Metanephros (tissue), 2 donors: ENCODE measurements around the gene RNF11.

- RAMPAGE, long total RNA, result no peak
These were observed 2.9 kb downstream of the TAL1 start for GRCh38 chr1:47228671-47230031.

- RAMPAGE, long total RNA, result no peak
These were observed 270.2 kb downstream of the TRABD2B start for GRCh38 chr1:47726930-47727366.

GRCh38 chr1:47764824-47765802 lies 232.1 kb downstream of the TRABD2B start:
- RAMPAGE, long total RNA, result no peak

GRCh38 chr1:47775033-47775629 lies 222.1 kb downstream of the TRABD2B start:
- RAMPAGE, long total RNA, result no peak

GRCh38 chr1:47902161-47902634 lies 95.0 kb downstream of the TRABD2B start:
- RAMPAGE, long total RNA, result no peak

- RAMPAGE, long total RNA, result no peak
These were observed 22.6 kb downstream of the SLC5A9 start for GRCh38 chr1:48244893-48245646.

DNA sequence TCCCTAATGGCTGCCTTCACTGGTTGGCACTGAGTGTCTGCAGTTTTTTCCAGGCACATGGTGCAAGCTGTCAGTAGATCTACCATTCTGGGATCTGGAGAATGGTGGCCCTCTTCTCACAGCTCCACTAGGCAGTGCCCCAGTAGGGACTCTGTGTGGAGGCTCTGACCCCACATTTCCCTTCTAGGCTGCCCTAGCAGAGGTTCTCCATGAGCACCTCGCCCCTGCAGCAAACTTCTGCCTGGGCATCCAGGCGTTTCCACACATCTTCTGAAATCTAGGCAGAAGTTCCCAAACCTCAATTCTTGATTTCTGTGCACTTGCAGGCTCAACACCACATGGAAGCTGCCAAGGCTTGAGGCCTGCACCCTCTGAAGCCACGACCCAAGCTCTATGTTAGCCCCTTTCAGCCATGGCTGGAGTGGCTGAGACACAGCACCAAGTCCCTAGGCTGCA lies 62.6 kb downstream of the SPATA6 start:
- RAMPAGE, long total RNA, result no peak

DNA sequence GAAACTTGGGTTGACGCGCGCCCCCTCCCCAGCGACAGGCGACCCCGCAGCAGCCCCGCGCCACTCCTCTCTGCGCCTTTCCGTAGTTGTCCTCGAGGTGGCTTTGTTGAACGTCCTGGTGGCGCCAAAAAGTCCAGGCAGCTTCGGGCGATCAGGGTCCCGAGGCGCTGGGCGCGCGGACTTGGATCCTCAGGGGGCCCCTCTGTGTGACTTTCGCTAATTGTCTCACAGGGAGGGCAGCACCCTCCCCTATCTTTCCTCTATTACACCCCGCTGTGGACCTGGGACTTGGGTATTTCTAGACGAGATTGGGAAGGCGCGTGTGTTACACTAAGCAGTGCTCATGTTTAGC lies 24.7 kb upstream of the AGBL4 start:
- RAMPAGE, long total RNA, result no peak

DNA sequence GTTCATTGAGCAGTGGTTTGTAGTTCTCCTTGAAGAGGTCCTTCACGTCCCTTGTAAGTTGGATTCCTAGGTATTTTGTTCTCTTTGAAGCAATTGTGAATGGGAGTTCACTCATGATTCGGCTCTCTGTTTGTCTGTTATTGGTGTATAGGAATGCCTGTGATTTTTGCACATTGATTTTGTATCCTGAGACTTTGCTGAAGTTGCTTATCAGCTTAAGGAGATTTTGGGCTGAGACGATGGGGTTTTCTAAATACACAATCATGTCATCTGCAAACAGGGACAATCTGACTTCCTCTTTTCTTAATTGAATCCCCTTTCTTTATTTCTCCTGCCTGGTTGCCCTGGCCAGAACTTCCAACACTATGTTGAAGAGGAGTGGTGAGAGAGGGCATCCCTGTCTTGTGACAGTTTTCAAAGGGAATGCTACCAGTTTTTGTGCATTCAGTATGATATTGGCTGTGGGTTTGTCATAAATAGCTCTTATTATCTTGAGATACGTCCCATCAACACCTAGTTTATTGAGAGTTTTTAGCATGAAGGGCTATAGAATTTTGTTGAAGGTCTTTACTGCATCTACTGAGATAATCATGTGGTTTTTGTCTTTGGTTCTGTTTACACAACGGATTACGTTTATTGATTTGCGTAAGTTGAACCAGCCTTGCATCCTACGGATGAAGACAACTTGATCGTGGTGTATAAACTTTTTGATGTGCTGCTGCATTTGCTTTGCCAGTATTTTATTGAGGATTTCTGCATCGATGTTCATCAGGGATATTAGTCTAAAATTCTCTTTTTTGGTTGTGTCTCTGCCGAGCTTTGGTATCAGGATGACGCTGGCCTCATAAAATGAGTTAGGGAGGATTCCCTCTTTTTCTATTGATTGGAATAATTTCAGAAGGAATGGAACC lies 53.3 kb downstream of the FAF1 start:
- RAMPAGE, long total RNA, result no peak

- RAMPAGE, long total RNA, result no peak
These were observed 299 bp upstream of the FAF1 start for GRCh38 chr1:50960492-50960640.

DNA sequence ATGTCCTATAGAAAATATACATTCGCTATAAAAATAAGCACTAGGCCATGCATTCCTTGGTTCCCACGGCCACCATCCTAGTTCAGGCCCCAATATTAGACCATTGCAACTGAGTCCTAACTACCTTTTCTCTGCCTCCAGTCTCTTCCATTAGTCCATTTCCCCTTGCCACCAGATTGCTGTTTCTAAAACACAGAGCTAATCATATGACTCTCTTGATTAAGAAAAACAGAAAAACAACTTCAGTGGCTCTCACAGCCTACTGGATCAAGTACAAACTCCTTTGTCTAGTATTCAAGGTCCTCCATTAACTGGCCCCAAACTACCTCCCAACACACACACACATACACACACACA lies 20.4 kb upstream of the RNF11 start:
- RAMPAGE, long total RNA, result no peak

- RAMPAGE, long total RNA, result no peak
These were observed at the start of gene RNF11 for GRCh38 chr1:51236127-51236614. TSS of gene RNF11 (plus strand) at chr1:51236273.

DNA sequence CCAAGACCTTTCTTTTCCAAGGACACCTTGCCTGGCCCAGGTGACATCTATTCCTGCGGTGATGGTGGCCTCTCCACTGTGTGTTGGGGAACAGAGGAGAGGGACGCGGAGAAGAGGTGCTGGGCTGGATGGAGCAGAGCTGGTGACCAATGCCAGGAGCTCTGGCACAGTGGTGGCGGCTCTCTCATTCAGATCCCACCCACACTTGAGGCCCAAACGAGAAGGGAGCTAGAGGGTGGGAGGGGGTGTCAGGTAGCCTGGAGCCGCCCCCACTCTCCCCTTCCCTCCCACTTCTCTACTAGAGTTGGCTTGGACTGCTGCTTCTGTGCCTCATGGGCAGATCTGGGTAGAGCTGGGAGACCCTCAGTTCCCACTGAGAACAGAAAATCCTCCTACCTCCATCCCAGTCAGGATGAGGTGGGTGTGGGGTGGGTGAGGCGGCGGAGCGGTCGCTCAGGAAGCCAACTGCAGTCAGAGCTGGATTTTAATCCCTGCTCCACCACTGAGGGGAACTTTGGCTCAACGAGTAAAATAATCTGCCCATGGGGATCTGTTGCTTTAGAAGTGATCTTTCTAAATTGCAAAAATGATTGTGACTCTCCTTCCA lies 3.5 kb downstream of the TTC39A start:
- RAMPAGE, long total RNA, result no peak

- RAMPAGE, long total RNA, result no peak
These were observed 40.5 kb upstream of the TTC39A start for GRCh38 chr1:51370872-51371223.

GRCh38 chr1:51444695-51445191 lies 74.3 kb downstream of the EPS15 start:
- RAMPAGE, long total RNA, result no peak

DNA sequence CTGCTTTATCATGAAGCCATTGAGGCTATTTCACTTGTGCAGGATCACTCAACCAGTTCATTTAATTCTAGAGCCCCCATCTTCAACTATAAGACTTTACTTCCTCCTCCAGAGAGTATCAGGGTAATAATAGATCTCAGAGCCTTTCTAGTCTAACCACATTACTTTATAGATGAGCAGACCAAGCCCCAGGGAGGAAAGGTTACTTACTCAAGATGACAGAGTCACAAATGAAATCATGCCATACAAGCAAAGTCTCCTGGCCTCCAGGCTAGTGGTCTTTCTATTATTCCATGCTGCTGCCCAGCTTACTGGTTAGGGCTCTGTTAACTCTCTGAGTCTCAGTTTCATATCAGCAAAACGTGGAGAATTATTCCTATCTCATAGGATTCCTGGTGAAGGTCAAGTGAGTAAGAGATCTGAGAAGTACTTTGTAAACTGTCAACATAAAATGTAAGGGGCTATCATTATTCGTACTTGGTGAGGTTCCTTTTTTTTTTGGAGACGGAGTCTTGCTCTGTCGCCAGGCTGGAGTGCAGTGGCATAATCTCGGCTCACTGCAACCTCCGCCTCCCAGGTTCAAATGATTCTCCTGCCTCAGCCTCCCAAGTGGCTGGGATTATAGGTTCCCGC lies 46.4 kb upstream of the OSBPL9 start:
- RAMPAGE, long total RNA, result no peak

GRCh38 chr1:51583311-51583973 lies 33.5 kb upstream of the OSBPL9 start:
- RAMPAGE, long total RNA, result no peak

- RAMPAGE, long total RNA, result no peak
These were observed 34.8 kb downstream of the RAB3B start for GRCh38 chr1:51955621-51956194.

DNA sequence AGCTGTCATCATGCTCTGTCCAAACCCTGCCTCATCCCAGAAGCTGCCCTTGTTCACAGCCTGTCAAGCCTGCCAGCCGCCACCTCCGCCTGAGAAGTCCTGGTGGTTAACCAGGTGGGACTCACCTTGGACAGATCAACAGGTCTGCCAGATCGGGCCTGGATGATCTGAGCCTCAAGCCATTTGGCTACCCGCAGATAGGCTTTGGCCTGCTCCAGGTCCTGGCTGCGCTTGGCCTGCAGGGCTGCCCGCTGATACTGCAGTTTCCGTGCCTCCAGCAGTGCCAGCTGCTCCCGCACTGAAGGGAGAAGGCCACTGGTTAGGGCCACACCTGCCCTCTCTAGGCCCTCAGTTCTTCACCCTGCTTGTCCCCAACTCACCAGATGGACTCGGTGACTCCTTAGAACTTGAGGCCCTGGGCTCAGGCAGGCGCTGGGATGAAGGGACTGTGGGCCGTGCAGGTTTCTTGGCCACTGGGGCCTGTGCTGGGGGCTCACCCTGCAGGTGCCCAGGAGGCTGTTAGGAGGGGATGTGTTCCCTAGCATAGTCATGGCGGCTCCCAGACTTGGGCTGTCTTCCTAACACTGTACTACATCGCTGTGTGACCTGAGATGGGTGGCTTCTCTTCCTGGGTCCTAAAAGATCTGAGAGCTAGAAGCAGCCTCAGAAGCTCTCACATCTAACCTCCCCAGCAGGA lies 8.5 kb downstream of the CC2D1B start:
- RAMPAGE, long total RNA, result no peak

- RAMPAGE, long total RNA, result no peak
These were observed 63.1 kb downstream of the PRPF38A start for GRCh38 chr1:52467565-52467934.